T47D (cell line): ENCODE measurements around a stretch of chr12.

- RRBS = no CpG with 5 or more reads among the region's 14 CpGs
These were observed 11.2 kb downstream of the BRAP start for GRCh38 chr12:111674367-111675094.

DNA sequence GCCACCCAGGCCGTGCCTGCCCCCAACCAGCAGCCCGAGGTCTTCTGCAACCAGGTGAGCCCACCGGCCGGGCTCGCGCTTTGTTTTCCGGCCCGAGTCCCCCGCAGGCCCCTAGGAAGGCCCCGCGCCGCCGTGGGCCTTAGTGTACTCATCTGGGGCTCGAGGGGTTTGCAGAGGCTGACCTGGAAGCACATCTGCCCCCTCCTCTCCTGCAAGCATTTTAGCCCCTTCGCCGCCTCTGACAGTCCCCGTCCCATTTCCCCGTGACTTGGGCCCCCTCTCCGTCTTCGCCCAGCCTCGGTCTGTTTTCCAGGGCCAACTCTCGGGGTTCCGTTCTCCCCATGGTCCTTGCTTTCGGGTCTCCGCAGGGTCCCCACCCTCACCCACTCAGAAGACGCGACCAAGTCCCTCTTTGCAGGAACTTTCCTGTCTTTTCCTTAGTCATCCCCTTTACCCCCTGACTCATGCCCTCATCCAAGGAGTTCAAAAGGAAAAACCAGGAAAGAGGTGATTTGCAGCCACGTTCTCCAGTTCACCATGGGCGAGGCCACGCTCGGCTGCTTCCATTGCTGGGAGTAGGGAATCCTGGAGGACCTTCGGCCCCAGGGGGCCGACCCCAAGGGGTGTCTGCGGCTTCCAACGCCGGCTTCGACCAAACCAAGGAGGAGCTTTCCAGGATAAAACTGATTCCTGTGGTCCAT lies 460 bp downstream of the ALDH2 start:
- RRBS = no CpG with 5 or more reads among the region's 37 CpGs

- RRBS = no CpG with 5 or more reads among the region's 4 CpGs
These were observed 46.6 kb downstream of the MAPKAPK5 start for GRCh38 chr12:111888661-111889048.

DNA sequence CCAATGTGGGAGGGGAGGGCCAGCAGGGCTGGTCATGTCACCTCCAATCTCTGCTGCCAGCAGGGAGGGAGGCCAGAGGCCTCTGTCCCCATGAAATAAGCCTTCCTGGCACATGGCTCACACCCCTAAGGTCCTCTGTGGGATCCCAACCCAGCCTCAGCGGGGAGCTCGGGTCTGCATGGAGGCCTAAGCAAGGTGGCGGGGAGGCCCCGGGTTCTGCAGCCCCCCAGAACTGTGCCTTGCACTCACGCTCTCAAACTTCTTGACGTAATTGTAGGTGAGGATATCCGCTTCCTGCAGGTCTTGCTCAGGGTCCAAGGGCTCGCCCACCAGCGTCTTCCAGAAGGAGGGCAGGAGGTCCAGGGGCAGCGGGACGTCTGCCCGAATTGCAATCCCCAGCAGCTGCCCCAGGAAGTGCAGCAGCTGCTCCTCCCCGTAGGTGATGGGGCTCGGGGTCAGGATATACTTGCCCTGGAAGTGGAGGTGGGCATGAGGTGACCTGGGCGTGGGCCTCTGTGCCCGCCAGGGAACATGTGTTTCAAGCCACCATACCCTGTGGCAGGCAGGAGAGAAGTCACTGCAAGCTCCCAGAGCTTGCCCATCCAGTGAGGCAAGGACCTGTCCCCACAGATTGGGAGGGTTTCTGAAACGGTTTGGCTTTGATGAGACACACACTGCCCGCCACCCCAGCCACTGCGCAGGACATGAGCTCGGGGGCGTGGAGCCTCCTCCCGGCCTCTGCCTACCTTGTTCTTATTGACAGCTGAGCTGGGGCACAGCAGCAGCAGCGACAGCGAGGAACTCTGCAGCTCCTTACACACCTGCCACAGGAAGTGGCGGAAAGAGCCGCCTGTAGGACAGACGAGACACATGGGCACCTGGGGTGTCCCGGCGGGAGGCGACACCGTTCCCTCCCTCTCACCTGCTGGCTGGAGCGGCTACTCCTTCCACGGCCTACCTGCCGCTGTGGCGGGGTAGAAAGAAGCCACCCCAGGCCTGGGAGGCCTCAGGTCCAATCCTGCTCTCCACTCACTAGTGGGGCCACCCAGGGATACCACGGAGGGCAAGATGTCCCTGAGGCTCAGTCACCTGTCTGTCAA lies 42.1 kb downstream of the TRAFD1 start:
- RRBS = no CpG with 5 or more reads among the region's 36 CpGs

DNA sequence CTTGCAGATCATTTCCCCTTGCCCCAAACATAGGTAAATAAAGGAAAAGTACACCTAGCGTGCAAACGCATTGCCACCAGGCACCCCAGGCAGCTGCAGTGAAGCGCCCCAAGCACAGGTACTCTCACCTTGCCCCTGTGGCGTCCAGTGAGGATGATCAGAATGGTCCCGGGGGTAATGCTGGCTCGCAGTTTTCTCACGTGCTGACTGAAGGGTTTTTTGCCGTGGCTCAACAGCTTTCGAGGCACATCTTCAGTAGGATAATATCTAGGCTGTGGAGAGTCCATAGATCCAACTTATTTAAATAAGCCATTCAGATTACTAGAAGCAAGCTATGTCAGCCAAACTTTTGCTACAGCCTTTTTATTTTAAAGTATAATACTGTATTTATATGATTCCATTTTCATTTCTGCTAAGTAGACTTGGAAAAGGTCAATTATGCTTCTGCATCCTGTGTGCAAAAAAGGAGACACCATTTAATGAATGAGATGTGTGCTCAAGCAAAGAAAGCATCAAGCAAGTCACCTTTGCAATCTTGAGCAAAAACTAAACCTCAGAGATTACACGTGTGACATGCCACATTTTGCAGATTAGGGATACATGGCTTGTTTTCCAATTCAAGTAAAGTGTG lies 2.7 kb downstream of the RPL6 start:
- RRBS = no CpG with 5 or more reads among the region's 10 CpGs

- RRBS = 3% methylated on average over 3 of the region's 16 CpGs
These were observed 363 bp upstream of the PTPN11 start for GRCh38 chr12:112418468-112418700.

DNA sequence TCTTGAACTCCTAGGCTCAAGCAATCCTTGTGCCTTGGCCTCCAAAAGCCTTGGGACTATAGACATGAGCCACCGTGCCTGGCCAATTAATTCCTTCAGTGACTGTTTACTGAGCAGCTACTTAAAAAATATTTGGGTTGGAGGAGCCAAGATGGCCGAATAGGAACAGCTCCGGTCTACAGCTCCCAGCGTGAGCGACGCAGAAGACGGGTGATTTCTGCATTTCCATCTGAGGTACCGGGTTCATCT lies 170.6 kb upstream of the RPH3A start:
- RRBS = no CpG with 5 or more reads among the region's 8 CpGs

GRCh38 chr12:112969452-112969930 lies 8.8 kb upstream of the OAS2 start:
- RRBS = no CpG with 5 or more reads among the region's 5 CpGs

- RRBS = no CpG with 5 or more reads among the region's 7 CpGs
These were observed 6.0 kb upstream of the OAS2 start for GRCh38 chr12:112972207-112972838.

GRCh38 chr12:113075109-113076016 lies 18.8 kb downstream of the DTX1 start:
- RRBS = no CpG with 5 or more reads among the region's 10 CpGs

GRCh38 chr12:113103675-113104397 lies 31.7 kb downstream of the RASAL1 start:
- RRBS = no CpG with 5 or more reads among the region's 44 CpGs

- RRBS = no CpG with 5 or more reads among the region's 23 CpGs
These were observed 5.3 kb downstream of the RASAL1 start for GRCh38 chr12:113130130-113130868.

- RRBS = 86% methylated on average over 5 of the region's 27 CpGs
These were observed 13.4 kb downstream of the CFAP73 start for GRCh38 chr12:113162747-113163446.

DNA sequence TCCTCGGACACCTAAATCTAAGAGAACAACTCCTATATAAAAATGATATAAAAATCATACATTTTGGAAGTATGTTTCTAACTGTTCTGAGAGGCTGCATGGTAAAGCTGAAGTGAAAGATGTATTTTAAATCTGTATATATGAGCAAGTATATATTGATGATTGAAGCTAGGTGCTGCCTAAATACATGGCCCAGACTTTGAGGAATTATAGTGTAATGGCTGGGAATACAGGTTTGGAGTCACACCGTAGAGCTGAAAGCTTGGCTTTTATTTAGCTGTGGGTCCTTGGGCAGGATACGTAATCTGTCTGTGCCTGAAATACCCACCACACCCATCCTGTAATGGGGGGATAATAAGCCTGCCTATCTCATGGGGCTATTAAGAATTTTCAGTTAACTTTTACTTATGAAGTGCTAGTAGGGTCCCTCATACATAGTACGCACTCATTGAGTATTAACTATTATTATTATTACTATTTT lies 2.7 kb downstream of the TPCN1 start:
- RRBS = no CpG with 5 or more reads among the region's 4 CpGs

GRCh38 chr12:113239799-113240621 lies 18.7 kb downstream of the TPCN1 start:
- RRBS = no CpG with 5 or more reads among the region's 18 CpGs

- RRBS = 89% methylated on average over 6 of the region's 17 CpGs
These were observed 2.1 kb downstream of the SLC8B1 start for GRCh38 chr12:113332663-113333327.

- RRBS = 30% methylated on average over 6 of the region's 28 CpGs
These were observed 587 bp upstream of the LHX5 start for GRCh38 chr12:113472242-113472674.

GRCh38 chr12:113638334-113638933 lies 166.8 kb upstream of the LHX5 start:
- RRBS = no CpG with 5 or more reads among the region's 18 CpGs

DNA sequence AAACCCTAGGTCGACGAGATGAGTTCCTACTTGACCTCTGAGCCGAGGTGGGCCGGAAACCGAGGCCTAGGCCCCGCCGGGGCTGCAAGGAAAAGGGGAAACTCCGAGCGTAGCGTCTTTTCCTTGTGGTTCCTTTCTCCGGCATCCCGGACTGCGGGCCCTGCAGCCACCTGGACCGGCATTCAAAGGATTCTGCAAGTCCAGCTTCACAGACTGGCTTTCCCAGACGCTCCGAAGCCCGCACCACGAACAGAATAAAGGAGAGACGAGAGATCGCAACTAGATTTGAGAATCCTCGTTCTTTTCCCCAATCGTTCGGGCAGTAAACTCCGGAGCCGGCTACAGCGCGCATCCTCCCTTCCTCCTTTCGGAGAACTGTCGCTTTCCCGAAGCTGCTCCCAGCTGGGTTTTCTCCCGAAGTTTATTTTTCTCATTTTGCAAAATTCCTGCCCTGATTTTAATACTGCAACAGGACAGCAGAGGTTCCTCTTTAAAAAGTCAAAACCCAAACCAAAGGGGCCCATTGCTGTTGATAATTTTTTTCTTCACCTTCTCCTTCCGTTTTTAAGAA lies 3.6 kb upstream of the TBX5 start:
- RRBS = 61% methylated on average over 5 of the region's 32 CpGs

GRCh38 chr12:114448343-114449078 lies 42.6 kb upstream of the TBX5 start:
- RRBS = 55% methylated on average over 16 of the region's 47 CpGs